Epidermal melanocyte (primary cell): ENCODE results near the gene DOP1A.

- RRBS, result no CpG with 5 or more reads among the region's 4 CpGs
Observed at GRCh38 chr6:81451784-81452355, 300.6 kb downstream of the TENT5A start.

DNA sequence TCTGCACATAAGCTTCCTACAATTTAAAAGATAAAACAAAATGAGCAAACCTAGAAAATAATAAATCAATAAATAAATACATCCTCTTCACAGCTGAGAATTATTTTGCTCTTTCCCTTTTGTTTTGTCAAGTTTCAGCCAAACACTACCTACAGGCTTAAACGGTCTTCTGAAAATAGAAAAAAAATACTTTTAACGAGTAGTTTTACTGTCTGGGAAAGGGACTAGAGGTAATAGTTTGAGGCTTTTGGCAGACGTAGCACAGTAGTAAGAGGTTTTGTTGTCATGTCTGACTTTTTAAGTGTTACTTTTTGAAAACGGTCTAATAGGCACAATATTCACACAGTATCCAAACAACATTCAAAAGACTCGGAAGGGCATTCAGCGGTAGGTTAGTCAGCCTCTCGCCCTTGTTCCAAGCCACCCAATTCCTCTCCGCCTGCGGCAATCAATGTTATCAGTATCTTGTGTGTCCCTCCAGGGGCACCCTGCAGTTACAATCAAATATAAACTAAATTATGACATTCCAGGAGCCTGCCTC, 2.0 kb downstream of the TENT5A start:
- RRBS, result no CpG with 5 or more reads among the region's 9 CpGs

DNA sequence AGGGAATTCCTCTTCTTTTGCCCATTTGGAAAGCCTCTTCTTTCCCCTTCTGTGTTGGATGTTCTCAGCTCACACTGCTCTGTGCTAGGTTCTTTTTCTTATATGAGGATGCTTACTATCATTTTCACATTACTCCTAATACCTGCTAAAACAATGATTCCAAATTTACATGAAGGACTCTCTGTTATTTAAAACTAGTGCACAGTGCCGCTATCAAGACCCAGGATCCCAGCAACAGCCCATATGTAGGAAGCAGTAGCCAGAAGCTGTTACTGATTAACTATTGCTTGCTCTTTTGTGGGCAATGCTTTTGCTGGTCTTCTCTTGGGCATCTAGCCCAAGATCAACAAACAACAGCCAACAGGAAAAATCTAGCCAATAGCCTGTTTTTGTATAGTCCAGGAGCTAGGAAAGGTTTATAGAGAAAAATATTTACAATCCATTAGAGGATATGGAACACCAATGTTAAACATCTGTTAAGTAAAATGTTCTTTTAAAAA, 22.0 kb upstream of the TENT5A start:
- RRBS, result no CpG with 5 or more reads among the region's 1 CpG

GRCh38 chr6:82066989-82067533, 180.5 kb downstream of the IBTK start:
- RRBS, result no CpG with 5 or more reads among the region's 4 CpGs

DNA sequence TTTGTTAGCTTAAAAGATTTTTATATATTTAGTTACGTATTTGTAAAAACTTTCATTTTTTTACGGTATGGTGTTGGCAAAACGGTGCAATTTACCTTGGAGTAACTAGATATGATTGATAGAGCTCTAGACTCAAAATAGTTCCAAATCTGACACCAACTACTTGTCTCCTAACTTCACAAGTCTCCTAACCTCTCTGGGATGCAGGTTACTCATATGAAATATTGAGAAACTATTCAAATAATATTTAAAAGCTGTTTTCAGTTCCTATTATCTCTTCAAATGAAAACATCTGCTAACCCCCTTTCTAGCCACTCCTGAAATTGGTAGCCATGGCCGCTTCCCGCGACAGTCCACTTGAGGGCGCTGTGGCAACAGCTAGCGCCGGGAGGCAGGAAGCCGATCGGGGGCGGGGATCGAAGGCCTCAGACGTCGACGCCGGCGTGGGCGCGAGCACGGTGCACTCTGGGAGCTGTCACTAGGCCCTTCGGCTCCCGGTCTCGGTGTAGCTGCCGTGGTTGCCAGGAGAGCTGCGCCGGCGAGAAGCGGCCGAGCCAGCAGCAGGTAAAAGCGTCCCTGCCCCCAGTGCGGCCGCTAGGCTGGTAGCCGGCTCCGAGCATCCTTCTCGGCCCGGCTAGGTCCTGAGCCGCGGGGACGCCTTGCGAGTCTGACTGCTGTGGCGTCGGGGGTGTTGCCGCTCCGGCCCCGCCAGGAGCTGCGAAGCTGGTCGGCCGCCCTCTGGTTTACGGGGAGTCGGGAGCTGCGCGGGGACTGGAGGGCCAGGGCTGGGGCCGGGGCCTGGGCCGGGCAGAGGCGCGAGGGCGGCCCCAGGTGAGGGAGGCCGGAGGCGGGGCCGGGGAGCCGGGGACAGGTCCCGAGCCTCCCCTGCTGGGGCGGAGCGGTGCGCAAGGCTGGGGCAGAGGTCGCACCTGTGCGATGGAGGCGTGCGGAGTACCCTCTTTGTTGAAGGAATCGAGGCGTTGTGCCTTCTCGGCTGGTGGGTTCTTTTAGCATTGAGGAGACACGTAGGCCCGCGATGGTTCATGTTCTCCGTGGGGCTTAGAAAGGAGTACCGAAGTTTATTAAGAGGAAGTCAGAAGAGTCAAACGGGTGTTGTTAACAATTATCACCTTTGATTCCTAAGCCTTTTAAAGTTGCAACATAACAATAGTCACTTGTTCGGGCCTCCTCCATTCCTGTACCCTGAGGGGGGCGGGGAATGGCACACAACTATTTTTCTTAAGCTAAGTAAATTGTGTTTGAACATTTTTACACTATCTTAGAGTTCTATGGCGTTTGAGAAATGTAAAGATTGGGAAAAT, at the start of gene DOP1A:
TSS of gene DOP1A (plus strand) at position 456 of the 1,322 bp plus-strand sequence.
- RRBS, result 3% methylated on average over 46 of the region's 82 CpGs

- RRBS, result no CpG with 5 or more reads among the region's 21 CpGs
Observed at GRCh38 chr6:83803489-83804066, 49.6 kb upstream of the RIPPLY2 start.

- RRBS, result 3% methylated on average over 29 of the region's 106 CpGs
Observed at GRCh38 chr6:84763054-84764115, 1.0 kb downstream of the TBX18 start.

- RRBS, result 41% methylated on average over 2 of the region's 18 CpGs
Observed at GRCh38 chr6:85061721-85062177, 297.4 kb upstream of the TBX18 start.

- RRBS, result 7% methylated on average over 2 of the region's 6 CpGs
Observed at GRCh38 chr6:85126975-85127220, 323.0 kb upstream of the NT5E start.

GRCh38 chr6:85404114-85404540, 45.8 kb upstream of the NT5E start:
- RRBS, result no CpG with 5 or more reads among the region's 1 CpG

- RRBS, result no CpG with 5 or more reads among the region's 2 CpGs
Observed at GRCh38 chr6:85451840-85452231, 2.0 kb downstream of the NT5E start.

- RRBS, result no CpG with 5 or more reads among the region's 5 CpGs
Observed at GRCh38 chr6:85545866-85546226, 47.8 kb downstream of the SNX14 start.

GRCh38 chr6:85673152-85674408, 30.9 kb upstream of the SYNCRIP start:
- RRBS, result no CpG with 5 or more reads among the region's 4 CpGs

GRCh38 chr6:87182128-87182878, 26.9 kb downstream of the ZNF292 start:
- RRBS, result no CpG with 5 or more reads among the region's 4 CpGs

DNA sequence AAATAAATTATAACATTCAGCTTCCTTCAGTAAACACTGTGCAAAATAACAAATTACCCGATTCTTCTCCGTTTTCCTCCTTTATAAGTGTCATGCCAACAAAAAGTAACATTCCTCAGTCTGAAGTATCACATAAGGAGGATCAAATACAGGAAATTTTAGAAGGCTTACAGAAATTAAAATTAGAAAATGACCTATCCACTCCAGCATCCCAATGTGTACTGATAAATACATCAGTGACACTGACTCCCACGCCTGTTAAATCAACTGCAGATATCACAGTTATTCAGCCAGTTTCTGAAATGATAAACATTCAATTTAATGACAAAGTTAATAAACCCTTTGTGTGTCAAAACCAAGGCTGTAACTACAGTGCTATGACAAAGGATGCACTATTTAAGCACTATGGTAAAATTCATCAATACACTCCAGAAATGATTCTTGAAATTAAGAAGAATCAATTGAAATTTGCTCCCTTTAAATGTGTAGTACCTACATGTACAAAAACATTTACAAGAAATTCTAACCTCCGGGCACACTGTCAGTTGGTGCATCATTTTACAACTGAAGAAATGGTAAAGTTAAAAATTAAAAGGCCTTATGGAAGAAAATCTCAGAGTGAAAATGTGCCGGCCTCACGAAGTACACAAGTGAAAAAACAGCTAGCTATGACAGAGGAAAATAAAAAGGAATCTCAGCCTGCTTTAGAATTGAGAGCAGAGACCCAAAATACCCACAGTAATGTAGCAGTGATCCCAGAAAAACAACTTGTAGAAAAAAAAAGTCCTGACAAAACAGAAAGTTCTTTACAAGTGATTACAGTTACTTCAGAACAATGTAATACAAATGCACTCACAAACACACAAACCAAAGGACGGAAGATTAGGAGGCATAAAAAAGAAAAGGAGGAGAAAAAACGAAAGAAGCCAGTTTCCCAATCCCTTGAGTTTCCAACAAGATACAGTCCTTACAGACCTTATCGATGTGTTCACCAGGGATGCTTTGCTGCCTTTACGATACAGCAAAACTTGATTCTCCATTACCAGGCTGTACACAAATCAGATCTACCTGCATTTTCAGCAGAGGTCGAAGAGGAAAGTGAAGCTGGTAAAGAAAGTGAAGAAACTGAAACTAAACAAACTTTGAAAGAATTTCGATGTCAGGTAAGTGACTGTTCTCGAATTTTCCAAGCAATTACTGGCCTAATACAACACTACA, 63.0 kb upstream of the SMIM8 start:
- RRBS, result 100% methylated on average over 1 of the region's 13 CpGs

- RRBS, result no CpG with 5 or more reads among the region's 11 CpGs
Observed at GRCh38 chr6:87718291-87719618, 16.7 kb upstream of the AKIRIN2 start.

- RRBS, result no CpG with 5 or more reads among the region's 1 CpG
Observed at GRCh38 chr6:87789171-87789591, 87.1 kb upstream of the AKIRIN2 start.

- RRBS, result no CpG with 5 or more reads among the region's 7 CpGs
Observed at GRCh38 chr6:87929756-87930380, 117.8 kb upstream of the SPACA1 start.

GRCh38 chr6:88167142-88167405, 927 bp upstream of the CNR1 start:
- RRBS, result 2% methylated on average over 6 of the region's 23 CpGs

GRCh38 chr6:88365226-88365688, 199.1 kb upstream of the CNR1 start:
- RRBS, result no CpG with 5 or more reads among the region's 3 CpGs